Kidney epithelial cell (primary cell): ENCODE data around the genes CCDC127 and NKD2.

GRCh38 chr5:217373-218459 is at the start of gene CCDC127:
Gene CCDC127 (minus strand): TSS chr5:218153.
- RAMPAGE, long total RNA: start-site peak on the plus strand at chr5:218305-218355, 1,098 and 642 reads in 2 replicates
- RRBS: under 1% methylated on average over 16 of the region's 77 CpGs

- RAMPAGE, long total RNA: no peak
- RRBS: no CpG with 5 or more reads among the region's 12 CpGs
Observed at GRCh38 chr5:520399-520952, 3.8 kb downstream of the SLC9A3 start.

GRCh38 chr5:556007-556344 is 31.7 kb upstream of the SLC9A3 start:
- RAMPAGE, long total RNA: no peak
- RRBS: no CpG with 5 or more reads among the region's 14 CpGs

- RAMPAGE, long total RNA: no peak
- RRBS: 41% methylated on average over 3 of the region's 21 CpGs
Observed at GRCh38 chr5:601023-601580, 11.0 kb upstream of the CEP72 start.

GRCh38 chr5:620033-620475 is 7.9 kb downstream of the CEP72 start:
- RAMPAGE, long total RNA: no peak
- RRBS: no CpG with 5 or more reads among the region's 16 CpGs

- RAMPAGE, long total RNA: no peak
- RRBS: 3% methylated on average over 1 of the region's 53 CpGs
Observed at GRCh38 chr5:783728-784486, 622 bp downstream of the ZDHHC11B start.

- RAMPAGE, long total RNA: no peak
- RRBS: no CpG with 5 or more reads among the region's 10 CpGs
Observed at GRCh38 chr5:835848-836410, 14.9 kb downstream of the ZDHHC11 start.

GRCh38 chr5:926736-927327 is 34.1 kb downstream of the TRIP13 start:
- RAMPAGE, long total RNA: no peak
- RRBS: 2% methylated on average over 19 of the region's 55 CpGs

DNA sequence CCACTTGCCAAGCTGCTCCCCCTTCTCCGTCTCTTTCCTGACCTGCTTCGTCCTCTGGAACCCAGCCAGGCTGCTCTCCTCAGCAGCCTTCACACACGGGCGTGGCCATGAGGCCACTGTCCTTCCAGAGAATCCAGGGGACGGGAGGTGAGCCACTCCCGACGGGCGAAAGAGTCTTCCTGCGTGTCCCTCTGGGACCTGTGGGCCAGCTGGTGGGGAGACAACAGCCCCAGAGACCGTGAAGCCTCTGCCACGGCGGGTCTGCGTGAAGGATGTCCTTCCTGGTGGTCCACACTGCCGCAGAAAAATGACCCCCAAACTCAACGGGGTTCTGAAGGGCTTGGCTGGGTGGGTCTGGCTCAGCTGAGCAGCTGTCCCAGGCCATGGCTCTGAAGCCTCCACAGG is 47.5 kb upstream of the NKD2 start:
- RAMPAGE, long total RNA: no peak
- RRBS: no CpG with 5 or more reads among the region's 15 CpGs

DNA sequence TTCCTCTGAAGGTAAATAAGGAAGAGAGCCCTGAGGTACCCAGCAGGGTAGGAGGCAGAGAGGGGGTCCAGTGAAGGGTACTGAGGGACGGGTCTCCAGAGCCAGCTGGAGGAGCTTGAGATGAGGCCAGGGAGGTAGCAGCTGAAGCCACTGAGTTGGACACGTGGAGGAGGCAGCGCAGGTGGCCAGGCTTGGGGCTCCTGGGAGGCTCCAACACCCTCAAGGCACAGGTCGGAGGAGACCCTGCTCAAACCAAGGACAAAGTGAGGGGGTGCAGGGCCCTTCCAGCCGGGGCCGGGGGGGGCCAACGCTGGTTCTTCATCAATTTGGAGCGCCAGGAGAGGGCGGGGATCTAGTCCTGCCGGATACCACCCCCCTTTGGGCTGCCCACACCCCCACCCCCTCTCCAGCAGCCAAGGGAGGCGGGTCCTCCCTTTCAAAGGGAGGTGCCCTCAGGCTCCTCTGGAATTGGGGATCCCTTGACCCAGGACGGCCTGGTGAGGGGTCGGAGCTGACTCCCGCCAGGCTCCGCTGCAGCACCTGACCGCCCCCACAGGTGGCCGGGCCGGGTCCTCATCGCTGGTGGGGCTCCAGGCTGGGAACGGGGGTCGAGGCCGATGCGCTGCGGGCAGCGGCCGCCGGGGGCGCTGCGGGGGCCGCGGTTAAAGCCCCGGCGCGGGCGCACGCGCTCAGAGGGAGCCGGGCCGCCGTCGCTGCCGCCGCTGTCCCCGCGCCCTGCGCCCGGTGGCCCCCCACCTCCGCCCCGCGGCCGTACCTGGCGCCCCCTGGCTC is at the start of gene NKD2:
NKD2 (plus strand) TSS at position 692 of the 792 bp plus-strand sequence.
- RAMPAGE, long total RNA: no peak
- RRBS: 2% methylated on average over 29 of the region's 52 CpGs

DNA sequence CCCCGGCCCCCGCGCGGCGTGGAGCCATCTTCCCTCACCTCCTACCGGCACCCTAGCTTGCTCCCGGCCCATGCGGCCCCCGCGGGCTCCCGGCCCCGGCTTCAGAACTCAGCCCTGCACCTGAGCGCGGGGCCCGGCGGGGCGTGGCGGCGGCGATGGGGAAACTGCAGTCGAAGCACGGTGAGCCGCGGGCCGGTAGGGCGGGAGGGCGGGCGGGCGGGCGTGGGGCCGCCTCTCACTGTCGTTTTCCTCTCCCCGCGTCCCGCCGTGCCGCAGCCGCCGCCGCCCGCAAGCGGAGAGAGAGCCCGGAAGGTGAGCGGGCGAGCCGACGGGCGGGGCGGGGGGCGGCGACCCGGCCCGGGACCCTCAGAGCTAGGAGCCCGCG is 293 bp downstream of the NKD2 start:
- RAMPAGE, long total RNA: no peak
- RRBS: 2% methylated on average over 30 of the region's 55 CpGs

- RAMPAGE, long total RNA: no peak
- RRBS: 91% methylated on average over 5 of the region's 31 CpGs
Observed at GRCh38 chr5:1119325-1119952, 7.6 kb upstream of the SLC12A7 start.

GRCh38 chr5:1130039-1131014 is 18.5 kb upstream of the SLC12A7 start:
- RAMPAGE, long total RNA: no peak
- RRBS: 65% methylated on average over 4 of the region's 32 CpGs

DNA sequence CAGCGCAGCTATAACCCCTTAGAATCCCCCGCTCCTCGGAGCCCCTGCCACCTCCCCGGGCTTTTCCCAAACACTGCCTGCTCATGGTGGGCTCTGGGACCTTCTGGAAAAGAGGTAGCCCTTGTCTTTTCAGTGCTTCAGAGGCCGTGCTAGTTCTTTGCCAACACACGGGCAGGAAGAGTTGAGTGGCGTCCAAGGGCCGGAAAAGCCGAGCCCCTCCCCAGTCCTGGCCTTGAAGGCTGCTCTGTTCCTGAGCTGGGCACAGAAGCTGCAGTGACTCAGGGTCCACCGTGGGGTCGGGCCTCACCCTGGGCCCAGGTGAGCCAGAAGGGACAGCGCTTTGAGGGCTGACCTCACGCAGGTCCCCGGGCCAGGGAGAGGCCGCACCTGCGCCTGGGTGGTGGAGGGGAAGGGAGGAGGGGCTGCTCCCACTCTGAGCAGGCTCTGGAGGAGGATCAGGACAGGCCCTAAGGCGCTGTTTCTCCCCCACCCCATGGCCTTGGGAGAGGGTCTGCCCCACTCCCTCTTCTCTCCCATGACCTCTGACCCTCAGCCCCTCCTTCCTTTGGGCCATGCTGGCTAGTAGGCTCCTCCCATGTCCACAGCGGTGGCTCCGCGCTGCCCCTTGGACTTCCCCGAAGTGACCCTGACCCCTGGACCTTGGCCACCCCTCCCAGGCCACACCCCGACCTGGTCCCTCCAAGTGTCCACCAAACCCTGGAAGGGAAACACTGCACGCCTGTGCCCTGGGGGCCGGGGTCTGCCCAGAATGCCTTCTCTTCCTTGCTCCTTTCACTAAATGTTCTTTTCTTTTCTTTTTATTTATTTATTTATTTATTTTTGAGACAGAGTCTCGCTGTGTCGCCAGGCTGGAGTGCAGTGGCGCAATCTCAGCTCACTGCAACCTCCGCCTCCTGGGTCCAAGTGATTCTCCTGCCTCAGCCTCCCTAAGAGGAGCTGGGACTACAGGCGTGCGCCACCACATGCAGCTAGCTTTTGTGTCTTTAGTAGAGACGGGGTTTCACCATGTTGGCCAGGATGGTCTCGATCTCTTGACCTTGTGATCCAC is 19.7 kb upstream of the SLC6A19 start:
- RAMPAGE, long total RNA: no peak
- RRBS: 91% methylated on average over 4 of the region's 32 CpGs

DNA sequence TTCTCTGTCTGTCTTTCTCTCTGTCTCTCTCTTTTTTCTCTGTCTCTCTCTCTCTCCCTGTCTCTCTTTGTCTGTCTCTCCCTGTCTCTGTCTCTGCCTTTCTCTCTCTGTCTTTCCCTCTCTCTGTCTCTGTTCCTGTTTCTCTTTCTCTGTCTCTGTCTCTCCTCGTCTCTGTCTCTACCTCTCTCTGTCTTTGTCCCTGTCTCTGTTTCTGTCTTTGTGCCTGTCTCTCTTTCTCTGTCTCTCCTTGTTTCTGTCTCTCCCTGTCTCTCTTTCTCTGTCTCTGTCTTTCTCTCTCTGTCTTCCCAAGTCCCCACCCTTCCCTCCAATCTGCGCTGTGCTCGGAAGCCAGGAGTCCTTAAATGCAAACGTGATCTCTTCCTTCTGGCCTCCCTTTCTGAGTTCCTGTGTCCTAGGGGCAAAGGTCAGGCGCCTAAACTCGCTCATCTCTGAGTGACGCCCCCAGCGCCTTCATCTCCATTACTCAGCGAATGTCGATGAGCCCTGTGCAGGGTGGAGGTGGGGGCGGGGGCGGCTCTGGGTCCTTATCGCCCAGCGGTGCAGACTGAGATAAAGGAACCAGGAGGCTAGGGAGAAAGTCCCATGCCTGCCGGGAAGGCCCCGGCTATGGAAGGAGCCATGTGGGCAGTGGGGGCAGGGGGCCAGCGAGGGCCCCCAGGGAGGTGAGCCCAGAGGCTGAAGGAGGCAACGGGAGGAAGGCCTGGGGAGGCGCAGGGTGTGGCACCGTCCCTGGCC is 1.6 kb upstream of the SLC6A19 start:
- RAMPAGE, long total RNA: no peak
- RRBS: no CpG with 5 or more reads among the region's 20 CpGs

DNA sequence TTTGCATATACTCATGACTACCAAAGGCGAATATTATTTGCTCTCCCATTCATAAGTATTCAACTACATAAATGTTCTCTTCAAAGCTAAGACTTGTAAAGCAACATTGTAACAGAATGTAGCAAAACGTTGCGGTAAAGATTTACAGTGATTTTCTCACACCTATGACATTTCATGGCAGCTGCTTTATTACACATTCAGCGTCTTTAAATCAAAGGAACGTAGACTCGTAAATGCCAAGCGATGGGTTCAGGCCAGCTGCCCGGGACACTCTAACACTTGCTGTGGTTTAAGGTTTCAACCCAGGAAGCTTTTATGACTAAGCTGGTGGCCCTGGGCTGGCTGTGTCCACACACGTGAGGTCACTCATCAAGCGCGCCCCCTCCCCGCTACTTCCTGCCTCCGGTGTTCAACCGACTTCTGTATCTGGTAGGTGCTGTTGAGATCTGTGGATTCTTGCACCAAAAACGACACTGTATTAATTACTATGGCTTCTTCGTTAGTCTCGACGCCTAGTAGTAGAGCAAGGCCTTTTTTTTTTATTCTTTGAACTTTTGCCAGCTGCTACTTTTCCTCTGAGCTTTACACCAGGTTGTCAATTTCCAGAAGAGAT is 2.5 kb downstream of the SLC6A18 start:
- RAMPAGE, long total RNA: no peak
- RRBS: no CpG with 5 or more reads among the region's 18 CpGs

DNA sequence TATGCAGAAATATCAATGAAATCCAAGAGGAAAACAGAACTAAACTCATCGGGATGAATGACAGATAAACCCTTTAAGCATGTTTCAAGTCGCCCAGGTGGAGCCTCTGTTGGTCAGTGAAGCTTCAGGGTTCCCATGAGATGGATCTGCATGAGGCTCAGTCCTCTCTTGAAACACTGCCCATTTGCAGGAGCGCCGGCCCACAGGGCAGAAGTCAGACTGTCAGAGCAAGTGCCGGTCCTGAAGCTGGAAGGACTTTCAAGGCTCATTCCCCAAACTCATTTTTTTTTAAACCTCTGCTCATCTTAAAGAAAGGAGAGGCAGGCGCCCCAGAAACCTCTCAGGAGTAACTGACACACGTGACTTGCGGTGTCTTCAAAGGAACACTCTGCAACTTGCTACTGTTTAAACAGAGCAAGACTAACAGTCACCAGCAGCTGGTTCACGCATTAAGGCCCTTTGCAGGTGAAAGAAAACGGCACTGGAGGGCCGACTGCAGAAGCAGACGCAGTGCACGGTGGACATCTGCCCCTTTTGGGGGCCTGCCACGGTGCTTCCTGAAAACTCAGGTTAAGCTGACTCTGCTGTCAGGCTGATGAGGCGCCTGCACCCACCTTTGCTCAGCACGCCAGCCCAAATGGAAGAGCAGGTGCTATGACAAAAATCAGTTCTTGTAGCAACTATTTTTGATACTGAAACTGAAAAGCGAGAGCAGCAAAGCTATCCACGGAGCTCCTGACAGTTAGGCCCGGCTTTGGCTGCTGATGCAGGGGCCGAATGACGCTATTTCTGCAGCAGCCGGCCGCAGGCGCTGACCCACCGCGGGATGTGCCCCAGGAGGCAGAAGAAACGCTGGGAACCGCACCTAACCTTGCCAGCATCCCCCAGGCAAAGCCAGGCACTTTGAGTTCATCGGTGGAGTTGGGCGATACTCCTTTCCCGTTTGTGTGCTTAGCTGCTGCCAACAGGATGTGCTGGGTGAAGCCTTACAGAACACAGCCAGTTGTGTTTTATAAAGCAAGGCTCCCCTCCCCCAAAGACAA is 20.8 kb upstream of the TERT start:
- RAMPAGE, long total RNA: no peak
- RRBS: 20% methylated on average over 5 of the region's 31 CpGs

DNA sequence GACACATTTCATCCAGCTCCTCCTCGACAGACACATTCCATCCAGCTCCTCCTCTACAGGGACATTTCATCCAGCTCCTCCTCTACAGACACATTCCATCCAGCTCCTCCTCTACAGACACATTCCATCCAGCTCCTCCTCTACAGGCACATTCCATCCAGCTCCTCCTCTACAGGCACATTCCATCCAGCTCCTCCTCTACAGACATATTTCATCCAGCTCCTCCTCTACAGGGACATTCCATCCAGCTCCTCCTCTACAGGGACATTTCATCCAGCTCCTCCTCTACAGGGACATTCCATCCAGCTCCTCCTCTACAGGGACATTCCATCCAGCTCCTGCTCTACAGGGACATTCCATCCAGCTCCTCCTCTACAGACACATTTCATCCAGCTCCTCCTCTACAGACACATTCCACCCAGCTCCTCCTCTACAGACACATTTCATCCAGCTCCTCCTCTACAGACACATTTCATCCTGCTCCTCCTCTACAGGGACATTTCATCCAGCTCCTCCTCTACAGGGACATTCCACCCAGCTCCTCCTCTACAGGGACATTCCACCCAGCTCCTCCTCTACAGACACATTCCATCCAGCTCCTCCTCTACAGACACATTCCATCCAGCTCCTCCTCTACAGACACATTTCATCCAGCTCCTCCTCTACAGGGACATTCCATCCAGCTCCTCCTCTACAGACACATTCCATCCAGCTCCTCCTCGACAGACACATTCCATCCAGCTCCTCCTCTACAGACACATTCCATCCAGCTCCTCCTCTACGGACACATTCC is 17.5 kb downstream of the CLPTM1L start:
- RAMPAGE, long total RNA: no peak
- RRBS: no CpG with 5 or more reads among the region's 3 CpGs

GRCh38 chr5:1349682-1350521 is 5.0 kb upstream of the CLPTM1L start:
- RAMPAGE, long total RNA: no peak
- RRBS: no CpG with 5 or more reads among the region's 13 CpGs

DNA sequence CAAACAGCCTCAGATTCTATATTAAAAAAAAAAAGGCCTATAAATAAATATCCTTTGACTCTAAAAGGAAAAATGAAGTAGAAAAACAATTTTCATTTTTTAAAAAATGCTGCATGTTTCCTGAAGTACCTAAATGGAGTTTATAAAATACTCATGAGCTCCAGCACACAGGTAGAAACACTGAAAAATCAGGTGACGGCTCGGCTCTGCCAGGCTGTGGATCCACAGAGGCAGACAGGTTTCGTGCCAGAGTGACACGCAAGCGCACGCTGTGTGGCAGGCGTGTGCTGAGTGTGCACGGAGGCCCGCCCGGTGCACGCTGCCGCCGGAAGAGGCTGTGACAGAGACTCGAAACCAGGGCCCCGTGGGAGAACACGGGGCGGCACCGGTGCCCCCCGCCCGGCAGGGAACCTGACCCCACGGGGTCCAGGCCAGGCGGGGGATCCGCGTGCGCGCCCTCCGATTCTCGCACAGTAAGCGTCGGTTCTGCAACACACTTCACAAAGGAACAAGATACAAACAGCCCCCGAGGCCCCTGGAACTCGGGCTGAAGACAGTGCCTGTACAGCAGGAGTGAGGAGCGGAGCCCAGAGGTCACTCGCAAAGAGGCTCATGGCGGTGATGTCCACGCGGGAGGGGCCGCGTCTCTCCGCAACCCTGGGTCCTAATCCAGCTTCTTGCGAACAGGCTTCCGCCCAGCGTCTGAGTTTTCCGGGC is 17.9 kb upstream of the SLC6A3 start:
- RAMPAGE, long total RNA: no peak
- RRBS: 95% methylated on average over 7 of the region's 44 CpGs